Measurements from ENCODE around the gene ZNF66.

DNA sequence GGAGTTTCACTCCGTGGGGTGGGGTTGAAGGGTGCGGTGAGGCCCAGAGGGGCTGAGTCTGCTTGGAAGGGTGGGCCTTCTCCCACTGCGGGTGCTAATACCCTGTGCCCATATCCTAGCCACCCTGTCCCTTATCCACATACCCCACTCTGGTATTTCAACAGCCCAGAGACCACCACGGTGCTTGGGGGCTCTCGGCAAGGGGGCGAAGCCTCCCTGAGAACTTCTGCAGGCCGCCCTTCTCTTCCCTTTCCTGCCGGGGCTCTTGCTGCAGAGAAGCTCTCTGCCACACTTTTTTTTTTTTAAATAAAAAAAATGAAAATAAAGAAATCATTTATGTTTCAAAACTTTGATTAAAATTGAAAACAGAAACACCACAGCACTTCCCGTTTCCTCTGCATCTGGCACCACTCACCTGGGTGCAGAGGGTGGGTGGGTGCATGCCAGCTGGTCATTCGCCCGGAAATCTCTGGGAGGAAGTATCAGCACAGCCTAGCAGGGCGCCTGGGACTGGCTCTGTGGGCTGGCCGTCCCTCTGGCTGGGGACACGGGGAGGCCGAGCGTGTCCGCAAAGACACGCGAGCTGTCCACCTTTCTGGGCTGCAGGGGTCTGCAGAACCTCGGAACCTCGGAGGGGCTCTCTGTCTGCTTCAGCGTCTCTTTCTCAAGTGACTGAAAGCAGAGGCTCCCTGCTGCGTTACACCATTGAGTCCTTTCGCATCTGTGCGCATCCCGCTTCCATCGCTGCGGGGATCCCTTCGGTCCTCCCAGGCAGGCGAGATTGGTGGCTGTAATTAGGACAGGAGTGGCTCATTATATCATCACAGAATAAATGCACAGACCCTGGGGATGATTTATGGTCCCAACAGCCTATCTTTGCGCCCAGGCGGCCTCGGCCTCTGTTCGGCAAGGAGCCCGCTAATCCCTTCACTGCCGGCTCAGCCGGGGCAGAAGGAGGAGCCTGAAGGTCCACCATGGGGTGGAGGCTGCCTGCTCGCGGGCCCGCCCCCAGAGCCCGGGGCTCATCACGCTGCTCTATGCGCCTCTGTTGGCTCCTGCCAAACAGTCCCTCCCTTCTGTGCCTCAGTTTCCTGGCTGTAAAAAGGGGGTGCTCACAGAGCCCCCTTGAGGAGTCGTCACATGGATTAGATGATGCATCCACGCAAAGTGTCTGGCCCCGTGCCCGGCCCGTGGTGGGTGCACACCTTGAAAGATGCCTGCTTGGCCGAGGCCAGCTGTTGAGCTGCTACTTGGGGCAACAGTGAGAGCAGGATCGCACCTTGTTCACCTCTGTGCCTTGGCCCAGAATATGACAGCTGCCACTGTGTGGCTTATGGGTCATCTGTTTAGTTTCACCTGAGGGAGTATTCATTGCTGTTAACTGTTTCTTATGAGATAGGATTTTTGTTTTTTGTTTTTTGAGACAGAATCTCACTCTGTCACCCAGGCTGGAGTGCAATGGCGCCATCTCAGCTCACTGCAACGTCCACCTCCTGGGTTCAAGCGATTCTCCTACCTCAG is 17.3 kb downstream of the CRTC1 start:
- RRBS, 2 experiments: 2 to 7% methylated on average over 5 of the region's 53 CpGs

DNA sequence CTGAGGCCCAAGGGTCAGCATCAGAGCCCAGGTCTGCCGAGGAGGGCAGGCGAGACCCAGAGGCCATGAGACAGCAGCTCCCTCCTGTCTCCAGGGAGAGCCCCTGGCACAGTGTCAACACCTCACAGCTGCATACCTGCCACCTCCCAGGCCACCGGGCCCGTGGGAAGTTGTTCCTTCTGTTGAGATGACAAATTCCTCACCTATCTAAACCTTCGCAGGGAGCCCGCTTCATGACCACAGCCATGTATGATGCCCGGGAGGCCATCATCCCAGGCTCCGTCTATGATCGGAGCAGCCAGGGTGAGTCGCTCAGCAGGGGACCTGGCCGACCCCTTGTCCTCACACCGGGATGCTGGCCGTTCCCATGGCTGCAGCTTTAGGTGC is 32.0 kb downstream of the CERS1 start:
- RRBS, 2 experiments: 69 to 72% methylated on average over 8 to 9 of the region's 13 CpGs

DNA sequence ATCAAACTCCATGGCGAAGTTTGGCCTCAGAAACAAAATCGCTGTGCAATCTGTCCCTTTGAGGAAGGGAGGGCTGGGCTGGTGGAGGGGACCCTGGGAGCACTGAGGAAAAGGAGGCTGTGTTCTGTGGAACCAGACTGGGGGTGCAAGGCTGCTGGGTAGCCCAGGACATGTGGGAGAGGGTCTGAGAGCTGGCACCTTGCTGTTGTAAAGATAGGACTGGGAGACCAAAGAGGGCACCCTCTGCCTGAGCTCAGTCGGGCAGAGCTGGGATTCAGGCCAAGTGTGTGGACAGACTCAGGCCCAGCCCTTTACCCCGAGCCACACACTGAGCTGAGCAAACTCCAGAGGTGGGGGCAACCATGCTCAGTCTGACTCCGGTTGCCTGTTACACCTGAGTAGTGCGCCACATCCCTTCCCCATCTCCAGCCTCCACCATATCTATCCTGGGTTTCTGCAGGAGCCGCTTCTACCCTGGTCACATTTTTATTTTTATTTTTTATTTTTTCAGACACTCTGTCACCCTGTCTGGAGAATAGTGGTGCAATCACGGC is 35.5 kb downstream of the SLC25A42 start:
- RRBS, 2 experiments: no CpG with 5 or more reads among the region's 8 CpGs

DNA sequence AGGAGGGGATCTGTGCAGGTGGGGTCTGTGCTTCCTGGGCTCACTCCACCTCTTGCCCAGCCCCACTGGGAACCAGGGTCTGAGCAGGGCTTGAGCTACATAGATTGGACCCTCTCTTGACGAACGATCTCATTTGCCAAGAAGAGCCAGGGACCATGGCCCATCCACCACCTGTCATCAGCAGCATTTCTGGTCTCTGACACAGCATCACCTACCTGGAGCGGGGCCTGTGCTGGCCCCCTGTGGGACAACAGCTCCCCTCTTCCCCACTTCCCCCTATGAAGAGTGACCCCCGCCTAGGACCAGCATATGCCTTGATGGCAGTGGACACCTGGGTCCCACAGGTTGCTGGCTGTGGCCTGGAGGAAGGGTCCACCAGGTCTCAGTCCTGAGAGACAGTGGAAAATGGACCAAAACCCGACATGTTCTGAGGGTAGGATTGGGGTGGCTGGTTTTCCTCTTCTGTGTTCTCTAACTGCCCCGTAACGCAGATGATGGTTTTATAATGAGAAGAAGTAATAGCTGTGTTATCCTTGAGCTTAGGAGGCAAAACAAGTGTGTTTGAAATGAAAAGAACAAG is 26.1 kb downstream of the MAU2 start:
- RRBS, 2 experiments: no CpG with 5 or more reads among the region's 7 CpGs

DNA sequence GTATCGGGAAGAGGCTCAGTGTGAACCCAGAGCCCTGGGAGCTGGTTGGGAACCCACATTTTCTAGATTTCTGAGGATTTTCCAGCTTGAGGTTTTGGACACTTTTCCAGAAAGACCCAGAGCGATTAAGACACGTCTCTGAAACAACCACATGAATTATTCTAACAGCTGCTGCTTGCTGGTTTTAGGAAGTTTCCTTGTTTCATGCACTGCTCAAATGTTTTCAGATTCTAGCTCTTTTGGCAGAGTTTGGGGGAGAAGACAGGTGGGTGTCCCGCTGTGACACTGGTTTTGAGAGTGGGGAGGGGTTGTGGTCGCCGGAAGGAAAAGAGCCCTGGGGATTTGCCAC is 13.0 kb downstream of the GATAD2A start:
- RRBS, 2 experiments: no CpG with 5 or more reads among the region's 6 CpGs

DNA sequence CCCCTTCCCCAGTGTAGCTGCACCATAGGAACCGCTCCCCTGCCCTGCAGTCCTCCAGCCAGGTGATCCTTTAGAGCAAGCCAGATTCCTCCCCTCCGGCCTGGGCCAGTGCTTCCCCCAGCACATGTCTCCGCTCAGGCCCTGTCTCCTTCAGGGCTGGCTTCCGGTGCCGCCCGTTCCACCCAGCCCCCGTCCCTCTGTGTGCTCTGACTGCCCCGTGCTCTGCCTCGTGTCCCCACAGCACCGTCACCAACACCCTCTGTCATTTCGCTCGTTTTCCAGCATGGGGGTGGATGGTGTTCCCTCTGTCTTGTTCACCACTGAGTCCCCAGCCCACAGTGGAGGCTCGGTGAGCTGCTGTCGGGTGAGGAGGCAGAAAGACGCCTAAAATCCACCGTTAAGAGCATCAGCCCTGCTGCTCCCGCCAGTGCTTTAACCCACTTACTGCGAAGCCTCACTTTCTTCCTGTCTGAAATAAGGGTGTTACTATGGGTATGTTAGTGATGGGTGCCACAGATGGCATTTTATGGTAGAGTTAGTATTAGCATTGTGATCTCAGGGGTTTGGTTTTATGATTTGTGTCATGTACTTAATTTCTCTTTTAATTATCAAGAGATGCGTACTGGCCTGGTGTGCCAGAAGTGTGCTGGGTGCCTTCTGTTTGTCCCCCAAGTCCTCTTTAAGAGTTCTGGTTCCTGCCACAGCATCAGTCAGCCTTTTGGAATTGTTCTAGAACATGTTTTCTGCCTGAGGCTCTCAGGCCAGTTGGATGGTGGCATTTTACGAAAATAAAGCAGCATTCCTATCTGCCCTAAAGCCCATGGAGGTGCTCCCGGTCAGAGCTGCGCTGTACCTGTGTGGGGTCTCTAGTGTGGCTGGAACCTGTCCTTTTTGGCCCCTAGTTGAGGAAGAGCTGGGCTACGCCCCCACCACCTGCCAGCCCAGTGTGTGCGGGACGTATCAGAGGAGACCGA is 54.3 kb downstream of the TSSK6 start:
- RRBS, 2 experiments: 80 to 93% methylated on average over 3 of the region's 26 CpGs

DNA sequence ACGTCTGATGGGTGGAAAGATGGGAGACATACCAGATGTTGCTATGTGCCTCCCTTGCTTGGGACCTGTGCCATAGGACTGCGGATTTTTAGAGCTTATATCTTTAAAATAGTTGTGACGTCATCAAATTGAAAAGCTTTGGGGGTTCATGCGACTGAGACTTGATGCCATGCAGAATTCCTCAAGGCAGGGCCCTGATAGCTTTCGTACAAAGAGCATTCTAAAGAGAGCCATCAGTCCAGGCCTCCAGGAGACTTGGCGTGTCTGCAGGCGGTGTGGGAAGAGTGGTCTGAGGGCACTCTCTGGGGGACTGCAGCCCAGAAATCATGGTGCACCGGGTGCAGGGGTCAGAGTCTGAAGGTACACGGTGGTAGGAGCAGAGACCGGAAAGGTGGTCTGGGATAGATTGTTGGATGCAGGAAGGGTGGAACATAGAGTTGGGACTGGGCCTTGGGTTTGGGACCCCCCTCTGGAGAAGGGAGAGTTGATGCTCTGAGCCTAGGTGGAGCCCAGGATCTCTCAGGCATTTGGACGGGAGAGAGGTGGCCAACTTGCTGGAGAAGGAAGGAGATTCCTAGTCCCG is 38.0 kb downstream of the TSSK6 start:
- RRBS, 2 experiments: 100% methylated on average over 1 to 2 of the region's 12 CpGs

DNA sequence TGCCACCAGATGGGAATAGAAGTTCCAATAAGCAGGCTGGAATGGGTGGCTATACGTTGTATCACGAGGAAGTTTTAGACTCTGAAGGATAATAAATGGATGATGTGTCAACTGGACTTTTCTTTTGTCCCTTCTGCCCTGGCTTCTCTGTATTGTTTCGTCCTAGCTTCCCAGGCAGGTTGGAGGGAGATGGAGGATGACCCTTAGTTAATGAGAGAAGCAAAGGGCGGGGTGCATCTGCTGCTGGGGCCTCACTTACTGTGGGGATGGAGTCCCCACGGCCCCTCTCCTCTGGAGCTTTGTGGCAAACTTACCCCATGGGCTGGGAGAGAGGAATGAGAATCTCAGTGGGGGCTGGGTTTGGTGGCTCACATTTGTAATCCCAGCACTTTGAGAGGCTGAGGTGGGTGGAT is 6.5 kb downstream of the TSSK6 start:
- RRBS, 2 experiments: no CpG with 5 or more reads among the region's 5 CpGs

- RRBS, 2 experiments: no CpG with 5 or more reads among the region's 3 CpGs
These were observed 3.3 kb downstream of the PBX4 start for GRCh38 chr19:19615187-19615562.

- RRBS, 2 experiments: no CpG with 5 or more reads among the region's 25 CpGs
These were observed 693 bp downstream of the GMIP start for GRCh38 chr19:19642430-19643497.

- RRBS, 2 experiments: 96% methylated on average over 7 of the region's 27 CpGs
These were observed 6.0 kb upstream of the GMIP start for GRCh38 chr19:19649301-19649979.

DNA sequence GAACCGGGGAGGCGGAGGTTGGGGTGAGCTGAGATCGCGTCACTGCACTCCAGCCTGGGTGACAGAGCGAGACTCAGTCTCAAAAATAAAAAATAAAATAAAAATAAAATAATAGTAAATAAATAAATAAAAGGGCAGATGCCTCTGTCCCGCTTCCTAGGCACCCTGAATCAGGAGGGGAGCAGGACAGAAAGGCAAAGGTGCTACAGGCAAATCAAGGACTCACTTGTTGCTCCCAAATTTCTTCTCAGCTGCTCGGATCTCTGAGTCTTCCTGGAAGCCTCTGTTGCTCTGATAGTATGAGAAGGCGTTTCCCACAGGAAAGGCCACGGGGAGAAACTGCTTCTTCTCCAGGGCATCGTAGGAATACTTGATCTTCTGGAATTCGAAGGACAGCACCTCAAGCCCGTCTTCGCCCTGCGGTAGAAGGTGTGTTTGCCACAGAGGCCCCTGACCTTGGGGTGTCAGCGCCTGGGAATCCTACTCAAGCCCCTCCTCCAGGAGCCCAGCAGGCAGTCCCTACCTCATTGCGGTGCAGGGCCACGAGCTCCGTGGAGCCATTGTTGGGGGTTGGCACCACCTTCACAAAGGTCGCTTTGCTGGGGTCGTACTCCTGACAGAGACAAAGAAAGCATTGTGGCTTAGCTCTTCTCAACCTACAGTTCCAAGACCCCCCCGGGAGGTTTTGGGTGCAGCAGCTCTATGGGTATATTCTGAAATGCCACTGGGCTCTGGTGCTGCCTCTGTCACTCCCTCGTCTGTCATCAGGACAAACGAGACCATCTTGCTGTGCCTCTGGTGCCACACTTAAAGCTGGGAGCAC is 3.9 kb downstream of the ATP13A1 start:
- RRBS, 2 experiments: no CpG with 5 or more reads among the region's 23 CpGs

DNA sequence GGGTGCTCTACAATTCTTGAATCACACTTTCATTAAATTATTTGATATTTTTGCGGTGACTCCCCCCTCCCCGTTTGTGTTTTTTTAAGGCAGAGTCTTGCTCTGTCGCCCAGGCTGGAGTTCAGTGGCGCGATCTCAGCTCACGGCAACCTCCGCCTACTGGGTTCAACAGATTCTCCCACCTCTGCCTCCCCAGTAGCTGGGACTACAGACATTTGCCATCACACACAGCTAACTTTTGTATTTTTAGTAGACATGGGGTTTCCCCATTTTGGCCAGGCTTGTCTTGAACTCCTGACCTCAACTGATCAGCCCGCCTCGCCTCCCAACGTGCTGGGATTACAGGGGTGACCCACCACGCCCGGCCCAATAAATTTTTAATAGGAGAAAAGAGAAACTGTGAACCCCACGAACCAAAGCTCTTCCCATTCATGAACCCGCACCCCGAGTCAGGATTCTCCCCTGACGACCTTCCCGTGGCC is 677 bp downstream of the ZNF506 start:
- RRBS, 2 experiments: no CpG with 5 or more reads among the region's 17 CpGs

DNA sequence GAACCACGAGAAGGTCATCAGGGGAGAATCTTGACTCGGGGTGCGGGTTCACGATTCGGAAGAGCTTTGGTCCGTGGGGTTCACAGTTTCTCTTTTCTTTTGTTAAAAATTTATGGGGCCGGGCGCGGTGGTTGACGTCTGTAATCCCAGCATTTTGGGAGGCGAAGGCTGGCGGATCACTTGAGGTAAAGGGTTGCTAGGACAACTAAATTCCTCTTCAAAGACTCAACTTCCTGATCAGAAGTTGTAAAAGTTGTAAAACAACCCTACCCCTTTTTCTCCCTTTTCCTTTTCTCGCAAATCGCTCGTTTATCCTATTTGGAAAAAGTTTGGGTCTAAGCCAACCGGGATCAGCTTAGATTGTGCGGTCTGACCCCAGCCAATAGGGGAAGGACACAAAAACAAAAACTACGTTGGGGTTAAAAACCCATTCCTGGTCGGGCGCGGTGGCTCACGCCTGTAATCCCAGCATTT is 668 bp downstream of the ZNF486 start:
- RRBS, 2 experiments: no CpG with 5 or more reads among the region's 22 CpGs

DNA sequence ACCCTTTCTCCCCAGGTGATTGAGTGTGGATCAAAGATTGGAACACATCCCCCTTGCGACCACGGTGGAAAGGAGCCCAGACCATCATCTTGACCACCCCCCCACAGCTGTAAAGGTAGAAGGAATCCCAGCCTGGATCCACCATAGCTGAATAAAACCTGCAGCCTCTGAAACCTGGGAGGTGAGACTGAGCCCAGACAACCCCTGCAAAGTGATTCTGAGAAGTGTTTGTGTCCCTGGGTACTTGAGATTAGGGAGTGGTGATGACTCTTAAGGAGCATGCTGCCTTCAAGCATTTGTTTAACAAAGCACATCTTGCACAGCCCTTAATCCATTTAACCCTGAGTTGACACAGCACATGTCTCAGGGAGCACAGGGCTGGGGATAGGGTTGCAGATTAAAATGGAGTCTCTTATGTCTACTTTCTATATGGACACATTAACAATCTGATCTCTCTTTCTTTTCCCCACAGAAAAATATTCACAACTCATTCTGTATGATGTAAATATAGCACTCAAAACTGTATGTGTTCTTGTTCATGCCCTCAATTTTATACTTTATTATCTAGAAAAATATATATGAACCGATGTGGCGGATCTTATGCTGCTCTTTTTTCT is 81.4 kb downstream of the ZNF486 start:
- RRBS, 2 experiments: no CpG with 5 or more reads among the region's 4 CpGs

DNA sequence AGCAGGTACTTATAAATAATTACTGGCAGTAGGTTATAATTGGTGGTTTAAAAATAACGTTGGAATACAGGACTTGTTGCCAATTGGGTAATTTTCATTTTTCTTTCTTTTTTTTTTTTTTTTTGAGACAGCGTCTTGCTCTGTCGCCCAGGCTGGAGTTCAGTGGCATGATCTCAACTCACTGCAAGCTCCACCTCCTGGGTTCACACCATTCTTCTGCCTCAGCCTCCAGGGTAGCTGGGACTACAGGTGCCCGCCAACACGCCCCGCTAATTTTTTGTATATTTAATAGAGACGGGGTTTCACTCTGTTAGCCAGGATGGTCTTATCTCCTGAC is 93.7 kb downstream of the ZNF486 start:
- RRBS, 2 experiments: no CpG with 5 or more reads among the region's 7 CpGs

DNA sequence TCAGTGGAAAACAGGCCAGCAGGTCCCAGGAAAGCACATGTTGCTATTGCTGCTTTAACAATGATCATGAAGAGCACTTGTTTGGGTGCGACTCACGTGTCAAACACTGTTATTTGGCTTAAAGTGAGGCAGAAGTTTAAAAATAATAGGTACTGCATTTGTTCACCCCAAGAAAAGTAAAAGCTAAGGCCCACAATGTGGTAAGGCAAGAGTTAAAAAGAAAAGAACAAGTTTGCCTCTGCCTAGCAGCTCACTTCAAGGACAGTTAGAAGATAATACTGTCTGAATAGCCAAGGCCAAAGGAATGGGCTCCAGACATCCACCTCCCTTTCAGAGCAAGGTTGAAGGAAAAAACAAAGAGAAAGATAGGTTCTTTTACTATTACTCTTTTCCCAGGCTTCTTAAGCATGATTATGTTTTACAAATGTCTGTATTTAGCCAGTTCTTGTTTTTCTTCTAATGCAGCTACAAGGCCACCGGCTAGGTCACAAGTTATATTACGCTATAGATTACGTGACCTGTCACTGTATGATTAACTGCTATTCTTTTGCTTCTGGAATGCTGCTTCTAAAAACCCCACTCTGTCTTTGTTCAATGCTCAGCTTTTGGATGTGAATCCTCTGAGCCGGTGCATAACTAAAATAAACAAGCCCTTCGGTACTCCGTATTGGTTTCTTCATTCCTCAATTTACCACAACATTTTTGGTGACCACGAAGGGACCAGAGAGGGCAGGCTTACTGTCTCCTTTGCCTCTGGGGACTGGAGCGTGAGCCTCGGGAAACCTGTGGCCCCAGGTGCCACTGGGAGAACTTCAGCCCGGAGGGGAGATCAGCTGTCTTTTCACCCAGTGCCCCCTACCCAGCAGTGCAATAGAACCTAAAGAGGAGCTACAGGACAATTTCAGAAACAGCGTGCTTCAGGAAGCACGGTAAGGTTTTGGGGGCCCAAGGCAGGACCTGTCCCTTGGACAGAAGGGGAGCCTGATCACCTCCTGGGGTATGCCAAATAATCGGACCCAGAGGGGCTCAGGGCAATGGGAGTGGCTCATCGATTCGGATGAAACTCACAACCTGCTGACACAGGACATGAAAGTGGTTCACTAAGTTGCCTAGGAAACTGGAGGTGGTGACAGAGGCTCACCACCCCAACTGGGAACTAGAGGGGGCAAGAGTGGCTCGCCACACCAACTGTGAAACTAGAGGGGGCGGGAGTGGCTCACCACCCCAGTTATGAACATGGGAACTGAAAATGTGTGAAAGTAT is 45.8 kb upstream of the ZNF737 start:
- RRBS, 2 experiments: no CpG with 5 or more reads among the region's 19 CpGs

GRCh38 chr19:20664948-20665869 is 3.8 kb upstream of the ZNF626 start:
- RRBS, 2 experiments: no CpG with 5 or more reads among the region's 25 CpGs

- RRBS, 2 experiments: no CpG with 5 or more reads among the region's 11 CpGs
These were observed at the start of gene ZNF66 for GRCh38 chr19:20775786-20776431. Gene ZNF66 (plus strand): TSS chr19:20776304.

DNA sequence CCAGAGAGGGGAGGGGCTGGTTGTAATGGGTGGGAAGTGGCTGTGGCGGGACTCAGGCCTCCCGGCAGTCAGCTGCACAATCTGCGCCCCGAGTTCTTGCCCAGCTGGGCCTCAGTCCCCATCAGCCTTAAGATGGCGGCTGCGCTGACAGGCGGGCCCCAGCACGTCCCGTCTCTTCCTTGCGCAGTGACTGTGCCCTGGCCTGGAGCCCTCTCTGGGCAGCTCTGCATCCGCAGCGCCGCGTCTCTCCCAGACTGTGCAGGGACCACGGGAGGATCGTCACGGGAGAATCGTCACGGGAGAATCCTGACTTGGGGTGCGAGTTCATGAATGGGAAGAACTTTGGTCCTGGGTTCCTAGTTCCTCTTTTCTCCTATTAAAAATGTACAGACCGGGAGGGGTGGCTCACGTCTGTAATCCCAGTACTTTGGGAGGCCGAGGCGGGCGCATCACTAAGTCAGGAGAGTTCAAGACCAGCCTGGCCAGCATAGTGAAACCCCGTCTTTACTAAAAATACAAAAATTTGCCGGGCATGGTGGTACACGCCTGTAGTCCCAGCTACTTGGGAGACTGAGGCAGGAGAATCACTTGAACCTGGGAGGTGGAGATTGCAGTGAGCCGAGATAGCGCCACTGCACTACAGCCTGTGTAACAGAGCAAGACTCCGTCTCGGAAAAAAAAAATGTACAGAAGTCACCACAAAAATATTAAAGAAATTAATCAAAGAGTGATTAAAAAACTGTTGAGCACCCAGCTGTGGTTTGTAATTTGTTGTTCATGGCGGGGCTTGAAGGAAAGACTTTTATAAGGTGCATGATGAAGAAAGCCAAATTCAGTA is 590 bp downstream of the ZNF430 start:
- RRBS, 2 experiments: 2 to 13% methylated on average over 2 of the region's 33 CpGs

Measured in Panc1 (cell line).